LNCaP clone FGC (cell line): ENCODE data around the genes PLET1, NCAM1, TMPRSS5 and HTR3B.

DNA sequence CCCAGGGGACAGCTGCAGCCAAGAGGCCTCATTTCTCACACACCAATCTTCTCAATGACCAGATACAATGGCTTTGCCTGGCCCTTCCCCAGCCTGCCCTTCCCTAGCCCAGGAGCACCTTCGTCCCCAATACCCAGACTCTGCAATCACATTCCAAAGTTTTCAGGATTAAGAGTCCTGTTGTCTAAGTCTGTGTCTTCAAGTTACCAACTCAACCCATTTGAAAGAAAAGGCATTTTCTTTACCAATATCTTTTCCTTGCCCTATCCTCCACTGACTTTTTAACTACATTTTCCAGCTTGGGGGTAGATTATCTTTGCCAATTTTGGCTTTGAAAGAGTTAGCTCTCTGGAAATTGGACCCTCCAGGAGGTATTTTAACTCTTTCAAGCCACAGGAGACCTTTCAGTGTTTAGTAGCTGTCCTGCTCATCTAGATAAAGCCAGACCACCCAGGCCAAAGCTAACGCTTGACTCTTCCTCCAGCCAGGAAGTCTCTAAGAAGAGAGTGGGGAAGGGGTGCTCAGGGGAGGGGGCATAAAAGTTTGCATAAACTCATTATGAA lies 235.2 kb upstream of the ARHGAP20 start:
- RRBS, 2 experiments: no CpG with 5 or more reads among the region's 2 CpGs

- RRBS, 2 experiments: no CpG with 5 or more reads among the region's 4 CpGs
Observed at GRCh38 chr11:111694708-111695288, 71.4 kb downstream of the PPP2R1B start.

DNA sequence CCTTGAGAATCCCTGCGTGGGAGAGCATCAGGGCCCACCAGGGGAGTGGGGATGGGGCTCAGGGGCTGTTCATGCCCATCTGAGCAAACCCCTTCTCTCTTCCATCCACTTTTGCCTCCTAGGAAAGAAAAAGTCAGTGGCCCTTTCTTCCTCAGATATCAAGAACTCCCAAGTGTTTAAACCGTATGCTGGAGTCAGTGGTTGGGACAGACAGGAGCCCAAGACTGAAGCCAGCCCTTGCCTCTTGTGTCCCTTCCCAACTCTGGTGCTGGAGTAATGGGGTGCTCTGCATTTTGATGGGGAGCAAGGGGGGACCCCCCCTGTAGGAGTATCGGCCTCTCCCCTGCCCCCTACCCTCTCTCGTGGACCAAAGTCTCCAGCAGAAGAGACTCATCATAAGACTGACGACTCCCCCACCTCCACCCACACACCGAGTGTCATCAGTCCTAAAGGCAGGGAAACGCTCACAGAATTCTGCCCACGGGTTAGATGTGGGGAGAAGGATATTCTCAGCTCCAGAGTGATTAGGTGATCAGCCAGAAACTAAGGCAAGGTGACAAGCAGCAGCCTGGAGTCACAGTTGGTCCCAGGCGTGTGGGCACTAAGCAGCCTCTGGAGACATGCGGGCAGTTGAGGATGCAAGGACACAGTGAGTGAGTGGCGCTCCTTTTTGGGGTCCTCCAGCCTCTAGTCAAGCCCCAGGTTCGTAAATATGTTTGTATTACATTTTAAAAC lies 38.8 kb downstream of the PPP2R1B start:
- RRBS, 2 experiments: no CpG with 5 or more reads among the region's 12 CpGs

GRCh38 chr11:111730726-111731984 lies 35.0 kb downstream of the PPP2R1B start:
- RRBS, 2 experiments: no CpG with 5 or more reads among the region's 31 CpGs

DNA sequence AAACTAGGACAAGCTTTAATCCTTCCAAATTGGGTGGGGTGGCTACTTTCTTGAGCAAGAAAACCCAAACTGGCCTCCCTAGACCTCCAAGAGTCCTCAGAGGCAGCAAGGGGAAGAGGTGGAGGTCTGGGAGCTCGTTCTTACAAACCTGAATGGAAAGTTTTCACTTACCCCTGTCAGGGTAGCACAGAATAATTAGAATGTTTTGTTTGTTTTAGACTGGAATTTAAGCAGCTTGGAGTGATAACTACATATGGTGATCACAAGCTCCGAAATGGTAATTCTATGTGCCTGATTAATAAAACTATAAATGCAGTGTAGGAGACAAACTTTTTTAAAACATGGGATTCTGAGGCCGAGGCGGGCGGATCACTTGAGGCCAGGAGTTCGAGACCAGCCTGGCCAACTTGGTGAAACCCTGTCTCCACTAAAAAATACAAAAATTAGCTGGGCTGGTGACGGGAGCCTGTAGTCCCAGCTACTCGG lies 939 bp upstream of the PPP2R1B start:
- RRBS, 2 experiments: no CpG with 5 or more reads among the region's 8 CpGs

DNA sequence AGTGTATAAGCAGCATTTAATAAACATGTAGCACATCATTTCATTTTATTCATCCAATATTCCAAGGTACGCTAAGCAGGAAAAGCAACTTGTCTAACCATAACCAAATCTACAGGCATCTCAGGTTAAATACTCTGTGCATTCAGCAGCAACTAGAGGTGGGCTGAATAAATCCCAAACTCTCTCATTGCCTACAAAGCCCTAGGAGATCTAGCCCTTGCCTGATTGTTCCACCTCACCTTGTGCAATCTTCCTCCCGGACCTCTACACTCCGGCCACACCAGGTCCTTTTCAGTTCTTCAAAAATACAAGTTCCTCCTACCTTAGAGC lies 25.2 kb upstream of the PPP2R1B start:
- RRBS, 2 experiments: no CpG with 5 or more reads among the region's 3 CpGs

- RRBS, 2 experiments: 67% methylated on average over 1 of the region's 4 CpGs; no CpG with 5 or more reads in 1 of the 2 experiments
Observed at GRCh38 chr11:111913910-111914451, 1.4 kb downstream of the HSPB2 start.

- RRBS, 2 experiments: no CpG with 5 or more reads among the region's 6 CpGs
Observed at GRCh38 chr11:111941857-111942453, 4.8 kb downstream of the DIXDC1 start.

GRCh38 chr11:112076534-112077145 lies 2.5 kb downstream of the NKAPD1 start:
- RRBS, 2 experiments: no CpG with 5 or more reads among the region's 2 CpGs

DNA sequence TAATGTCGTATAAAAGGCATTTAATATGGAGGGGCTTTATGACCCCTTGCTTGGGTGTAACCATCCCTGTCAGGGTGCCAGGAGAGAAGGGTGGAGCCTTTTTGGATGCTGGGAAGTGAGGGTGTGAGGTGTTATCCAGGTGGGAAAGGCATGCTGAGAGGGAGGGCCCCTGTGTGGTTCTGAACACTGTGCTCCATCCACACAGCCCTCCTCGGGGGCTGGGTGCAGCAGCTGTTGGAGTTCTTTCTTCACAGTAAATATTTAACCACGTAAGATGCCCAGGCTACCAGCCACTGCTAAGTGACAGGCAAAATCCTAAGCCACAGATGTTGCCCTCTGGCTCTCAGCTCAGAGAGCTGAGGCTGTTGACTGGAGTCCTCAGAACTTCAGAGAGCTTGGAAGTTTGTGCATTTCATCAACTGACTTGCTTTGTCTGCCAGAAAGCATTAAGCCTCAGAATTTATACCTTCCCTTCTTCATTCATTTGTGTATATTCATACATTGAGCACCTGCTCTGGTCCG lies 35.1 kb downstream of the IL18 start:
- RRBS, 2 experiments: no CpG with 5 or more reads among the region's 4 CpGs

- RRBS, 2 experiments: no CpG with 5 or more reads among the region's 5 CpGs
Observed at GRCh38 chr11:112143913-112144531, 19.9 kb downstream of the IL18 start.

GRCh38 chr11:112260690-112261083 lies at the start of gene PLET1:
Gene PLET1 (minus strand): TSS chr11:112260860.
- RRBS, 2 experiments: no CpG with 5 or more reads among the region's 3 CpGs

DNA sequence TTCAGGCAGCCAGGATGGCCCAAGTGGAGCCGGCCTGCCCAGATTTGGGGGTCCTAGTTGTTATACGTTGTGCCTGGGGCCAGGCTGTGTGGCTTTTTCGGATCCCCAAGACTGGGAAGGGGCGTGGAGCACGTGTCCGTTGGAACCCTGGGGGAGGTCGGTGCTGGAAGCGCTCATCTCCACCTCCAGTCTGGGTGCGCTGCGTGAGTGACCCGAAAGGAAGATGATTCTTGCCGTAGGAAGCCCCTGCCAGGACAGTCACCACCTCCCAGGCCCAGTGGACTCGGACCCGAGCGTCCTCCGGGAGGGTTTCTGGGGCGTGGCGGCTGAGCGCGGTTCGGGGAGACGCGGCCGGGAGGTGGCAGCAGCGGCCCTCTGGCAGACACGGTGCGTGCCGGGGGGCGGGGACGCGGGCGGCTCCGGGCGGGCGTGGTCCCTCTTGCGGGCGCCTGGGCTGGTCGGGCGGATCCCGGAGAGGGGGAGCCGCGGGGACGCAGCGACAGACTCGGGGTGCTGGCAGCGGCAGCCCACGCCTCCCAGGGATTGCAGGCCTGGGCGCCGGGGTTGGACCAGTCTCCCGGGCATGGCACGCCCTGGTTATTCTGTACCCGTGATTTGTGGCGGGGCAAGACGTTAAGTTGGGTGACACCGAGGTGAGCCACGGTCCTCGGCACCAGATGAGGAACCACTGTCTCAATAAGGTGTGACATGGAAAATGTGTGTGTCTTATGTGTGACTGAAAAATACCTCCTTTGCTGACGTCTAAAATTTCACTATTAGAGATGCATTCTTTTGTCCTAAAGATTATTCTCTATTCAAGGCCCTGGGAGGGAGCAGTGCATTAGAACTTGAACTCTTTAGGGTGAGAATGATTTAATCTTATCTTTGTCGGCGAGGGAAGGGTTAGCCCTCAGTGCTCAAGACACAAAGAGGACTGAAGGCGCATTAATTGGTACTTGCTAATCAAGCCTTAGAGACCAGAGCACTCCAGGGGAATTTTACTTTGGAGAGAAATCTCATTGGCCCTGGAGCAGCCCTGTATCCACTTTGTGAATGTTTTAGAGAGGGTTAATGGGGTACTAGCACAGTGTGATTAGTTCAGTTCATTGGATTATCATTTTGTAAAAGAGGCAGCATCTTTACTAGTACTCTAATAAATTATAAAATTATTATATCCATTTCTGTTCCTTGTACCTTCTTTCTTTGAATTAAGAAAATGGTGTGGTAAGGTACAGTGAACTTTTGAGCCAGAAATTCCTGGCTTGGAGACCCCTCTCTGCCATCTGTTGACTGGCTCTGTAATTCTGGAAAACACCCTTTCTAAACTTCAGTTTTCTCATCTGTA lies 29.6 kb upstream of the PLET1 start:
- RRBS, 2 experiments: 2 to 3% methylated on average over 28 of the region's 61 CpGs

GRCh38 chr11:112960974-112962132 lies at the start of gene NCAM1:
Gene NCAM1 (plus strand): TSS chr11:112961420.
- RRBS, 2 experiments: 5% methylated on average over 18 of the region's 76 CpGs

- RRBS, 2 experiments: no CpG with 5 or more reads among the region's 9 CpGs
Observed at GRCh38 chr11:113505787-113506433, 30.7 kb upstream of the DRD2 start.

DNA sequence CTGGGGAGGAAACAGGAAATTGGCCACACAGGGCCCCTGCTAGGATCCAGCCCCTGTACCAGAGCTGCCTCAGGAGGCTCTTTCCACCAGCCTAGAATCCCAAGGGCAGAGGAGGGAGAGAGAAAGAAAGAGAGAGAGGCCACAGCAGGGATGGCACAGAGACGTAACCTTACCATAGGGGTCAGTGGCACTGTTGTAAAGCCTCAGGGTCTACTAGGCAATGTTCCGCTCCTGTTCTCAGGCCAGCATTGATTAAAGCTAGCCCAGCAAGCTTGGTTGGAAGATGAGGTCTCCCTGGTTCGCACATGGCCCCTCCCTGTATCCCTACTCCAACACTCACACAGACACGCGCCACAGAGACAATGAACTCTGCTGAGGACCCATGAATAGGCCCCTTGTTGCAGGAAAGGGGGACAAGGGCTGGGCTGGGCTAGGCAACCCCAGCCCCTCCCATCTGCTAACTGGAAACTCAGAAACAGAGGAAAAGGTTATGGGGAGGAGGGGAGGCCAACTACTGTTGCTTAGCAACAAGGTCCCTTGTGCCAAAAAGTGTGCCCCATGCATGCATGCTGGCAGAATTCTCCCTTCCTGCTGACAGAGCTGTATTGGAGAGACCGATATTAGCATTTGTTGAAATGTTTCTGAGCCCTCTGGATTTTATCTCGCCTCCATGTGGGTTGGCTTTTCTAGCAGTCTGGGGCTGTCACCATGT lies at the start of gene TMPRSS5:
TMPRSS5 (minus strand) TSS at position 260 of the 712 bp plus-strand sequence.
- RRBS, 2 experiments: no CpG with 5 or more reads among the region's 7 CpGs

- RRBS, 2 experiments: no CpG with 5 or more reads among the region's 3 CpGs
Observed at GRCh38 chr11:113904391-113904847, at the start of gene HTR3B. Gene HTR3B (plus strand): TSS chr11:113904796.

DNA sequence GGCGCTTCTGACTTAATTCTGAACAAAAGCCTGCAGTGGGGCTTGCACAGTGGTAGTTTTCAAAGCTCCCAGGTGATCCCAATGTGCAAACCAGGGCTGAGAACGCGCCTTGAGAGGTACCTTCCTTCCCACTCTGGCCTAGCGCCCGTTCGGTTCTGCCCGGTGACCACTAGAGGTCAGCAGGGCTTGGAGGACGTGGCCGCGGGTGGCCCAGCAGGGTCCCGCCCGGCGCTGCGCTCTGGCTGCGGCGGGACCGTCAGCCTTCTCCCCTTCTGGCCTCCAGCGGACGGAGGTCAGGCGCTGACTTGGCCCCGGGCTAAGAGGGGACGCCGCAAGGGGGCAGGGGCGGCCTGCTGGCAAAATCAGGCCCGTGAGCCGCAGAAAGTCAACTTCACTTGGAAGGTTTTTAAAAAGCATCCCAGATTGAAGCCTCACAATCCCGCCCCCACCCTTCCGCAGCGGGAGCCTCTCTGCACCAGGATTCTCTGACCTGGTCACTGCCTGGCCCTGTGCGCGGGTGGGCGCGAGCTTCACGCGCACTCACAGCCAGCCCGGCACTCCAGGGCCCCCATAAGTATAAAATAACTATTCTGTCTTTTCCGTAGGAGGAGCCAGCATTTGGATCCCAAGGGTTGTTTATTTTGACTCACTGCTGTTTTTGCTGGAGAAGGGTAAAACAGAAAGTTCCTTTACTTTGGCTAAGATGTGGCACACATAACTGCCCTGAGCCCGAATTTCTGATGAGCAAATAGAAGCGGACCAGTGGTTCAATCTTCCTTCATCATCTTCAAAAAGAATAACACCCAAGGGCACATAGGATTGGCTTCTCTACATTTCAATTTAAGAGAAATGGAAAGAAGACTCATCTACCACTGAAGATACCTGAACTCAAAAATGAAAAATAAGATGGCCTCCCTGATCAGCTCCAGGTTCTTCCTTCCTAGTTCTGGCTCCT lies 23.2 kb upstream of the ZBTB16 start:
- RRBS, 2 experiments: under 1 to 10% methylated on average over 15 of the region's 39 CpGs

- RRBS, 2 experiments: no CpG with 5 or more reads among the region's 7 CpGs
Observed at GRCh38 chr11:114068220-114068922, 8.9 kb downstream of the ZBTB16 start.

GRCh38 chr11:114085877-114086641 lies 26.5 kb downstream of the ZBTB16 start:
- RRBS, 2 experiments: no CpG with 5 or more reads among the region's 9 CpGs